H9 (cell line): ENCODE measurements around a stretch of chr2.

GRCh38 chr2:9495192-9495884 lies 21.0 kb downstream of the IAH1 start:
- PRO-cap: no peak

GRCh38 chr2:9631250-9631598 lies 427 bp upstream of the YWHAQ start:
- PRO-cap: bidirectional peak, plus-strand start at chr2:9631343, minus-strand start at chr2:9630969

DNA sequence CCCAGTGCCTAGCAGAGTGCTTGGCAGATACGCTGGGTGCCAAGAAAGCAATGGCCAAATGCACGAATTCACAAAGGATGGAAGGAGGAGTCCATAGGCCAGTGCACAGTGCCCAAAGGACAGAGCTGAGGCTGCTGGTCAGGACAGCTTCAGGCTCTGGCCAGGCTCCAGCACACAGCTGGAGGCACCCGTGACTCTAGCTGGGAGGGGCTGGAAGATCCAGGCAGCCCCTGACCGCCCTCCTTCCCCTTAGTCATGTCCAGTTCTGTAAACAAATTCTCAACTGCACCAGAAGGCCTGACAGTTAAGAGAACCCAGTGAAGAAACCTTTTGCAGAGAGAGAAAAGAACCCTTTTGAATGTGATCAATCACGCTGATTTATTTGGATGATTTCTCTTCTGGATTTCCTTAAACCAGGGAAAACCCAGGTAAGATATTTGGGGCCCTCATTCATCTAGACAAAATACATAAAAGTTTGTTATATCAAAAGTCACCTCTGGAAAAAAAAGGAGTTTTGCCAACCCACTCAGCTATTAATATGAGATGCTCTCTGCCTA lies 7.8 kb upstream of the YWHAQ start:
- PRO-cap: no peak

DNA sequence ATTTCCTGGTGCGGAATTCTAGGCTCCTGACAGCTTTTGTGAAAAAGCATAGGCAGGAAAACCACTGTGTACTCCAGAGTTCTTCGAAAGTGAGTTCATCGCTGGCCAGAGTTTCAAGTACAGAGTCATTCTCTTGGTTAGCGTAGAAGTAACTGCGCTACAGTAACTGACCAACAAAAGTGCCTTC lies 13.9 kb upstream of the YWHAQ start:
- PRO-cap: no peak

DNA sequence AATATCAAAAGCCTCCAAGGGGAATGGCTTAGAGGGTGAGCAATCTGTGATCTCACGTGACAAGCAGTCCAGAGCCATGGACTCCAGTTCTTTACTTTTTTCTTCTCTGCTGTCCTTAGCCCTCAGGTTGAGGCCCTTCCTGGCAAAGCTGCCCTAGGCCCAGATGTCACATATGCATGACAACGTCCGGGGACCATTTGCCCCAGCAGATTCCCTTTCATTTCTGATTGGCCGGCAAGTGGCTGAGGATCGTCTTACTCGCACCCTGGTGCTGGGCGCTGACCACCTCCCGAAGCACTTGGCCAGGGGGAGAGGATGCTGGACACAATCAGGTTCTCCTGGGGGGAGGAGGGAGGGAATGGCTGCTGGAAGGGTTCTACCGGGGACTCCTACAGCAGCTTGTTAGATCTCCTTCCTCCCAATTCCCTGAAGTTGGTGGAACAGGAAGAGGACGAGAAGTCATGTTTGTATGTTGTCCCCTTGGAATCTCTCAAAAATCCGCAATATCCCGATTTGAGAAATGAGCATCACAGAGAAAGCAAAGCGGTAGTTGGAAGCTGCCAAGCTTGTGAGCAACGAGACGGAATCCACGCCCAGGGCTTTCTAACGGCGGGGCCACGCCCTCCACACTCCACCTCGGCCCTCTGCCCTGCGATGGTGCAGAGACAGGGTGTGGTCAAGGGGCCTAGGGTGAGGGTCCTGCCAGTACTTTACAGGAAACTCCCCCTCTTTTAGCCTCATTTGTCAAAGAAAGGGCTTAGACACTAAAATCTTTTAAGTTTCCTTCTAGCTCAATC lies 61.8 kb upstream of the YWHAQ start:
- PRO-cap: no peak

GRCh38 chr2:9809494-9809943 lies 33.8 kb upstream of the TAF1B start:
- PRO-cap: no peak

- PRO-cap: no peak
Measured at GRCh38 chr2:9999411-9999742, 44.0 kb upstream of the KLF11 start.

DNA sequence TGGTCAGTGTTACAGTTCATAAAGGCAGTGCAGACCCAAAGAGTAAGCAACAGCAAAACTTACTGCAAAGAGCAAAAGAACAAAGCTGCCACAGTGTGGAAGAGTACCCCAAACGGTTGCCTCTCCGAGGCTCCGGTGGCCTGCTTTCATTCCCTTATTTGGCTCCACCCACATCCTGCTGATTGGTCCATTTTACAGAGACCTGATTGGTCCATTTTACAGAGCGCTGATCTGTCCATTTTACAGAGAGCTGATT lies 37.6 kb upstream of the KLF11 start:
- PRO-cap: no peak

DNA sequence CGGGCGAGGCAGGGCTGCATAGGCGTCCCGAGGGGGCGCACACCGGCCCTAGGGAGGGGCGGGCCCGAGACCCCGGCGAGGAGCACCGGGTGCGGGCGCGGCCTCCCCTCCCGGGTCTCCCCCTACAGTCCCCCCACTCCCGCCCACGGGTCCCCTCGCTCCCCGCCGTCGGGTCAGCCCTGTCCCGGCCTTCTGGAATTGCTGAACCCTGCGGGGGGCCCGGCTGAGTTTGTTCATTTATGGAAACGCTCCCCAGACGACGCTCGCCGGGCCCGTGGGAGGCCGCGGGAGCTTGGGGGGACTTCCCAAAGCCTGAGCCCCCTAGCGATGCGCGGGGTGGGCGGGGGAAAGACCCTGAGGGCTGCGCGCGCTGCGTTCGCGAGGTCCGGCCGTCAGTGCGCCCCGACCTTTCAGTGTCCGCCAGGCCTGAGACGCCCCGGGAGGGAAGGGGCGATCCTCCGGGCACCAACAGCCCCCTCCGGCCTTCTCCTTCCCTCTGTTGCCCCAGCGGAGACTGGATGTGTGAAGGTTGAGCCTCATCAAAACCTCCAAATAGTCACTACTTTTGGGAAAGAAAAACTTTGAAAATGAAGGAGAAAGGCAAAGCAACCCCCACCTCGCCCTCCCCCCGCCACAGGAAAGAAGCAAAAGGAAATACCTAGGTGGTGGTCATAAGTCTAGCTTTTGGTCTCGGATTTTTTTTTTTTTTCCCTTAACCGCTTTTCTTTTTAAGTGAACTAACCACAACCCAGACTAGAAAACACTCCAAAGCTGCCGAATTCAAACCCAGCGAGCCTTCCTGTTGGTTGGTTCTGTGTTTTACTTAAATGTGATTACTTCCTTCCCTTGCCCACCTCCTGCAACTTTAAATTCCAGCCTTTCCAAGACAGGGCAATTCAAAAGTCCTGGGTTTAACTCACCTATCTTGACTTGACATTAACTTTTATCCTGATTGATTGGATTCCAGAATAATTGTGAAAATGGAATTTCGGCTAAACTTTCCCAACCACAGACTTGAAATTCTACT lies 531 bp upstream of the CYS1 start:
- PRO-cap: no peak

- PRO-cap: no peak
Measured at GRCh38 chr2:10267566-10268263, 35.0 kb upstream of the HPCAL1 start.

DNA sequence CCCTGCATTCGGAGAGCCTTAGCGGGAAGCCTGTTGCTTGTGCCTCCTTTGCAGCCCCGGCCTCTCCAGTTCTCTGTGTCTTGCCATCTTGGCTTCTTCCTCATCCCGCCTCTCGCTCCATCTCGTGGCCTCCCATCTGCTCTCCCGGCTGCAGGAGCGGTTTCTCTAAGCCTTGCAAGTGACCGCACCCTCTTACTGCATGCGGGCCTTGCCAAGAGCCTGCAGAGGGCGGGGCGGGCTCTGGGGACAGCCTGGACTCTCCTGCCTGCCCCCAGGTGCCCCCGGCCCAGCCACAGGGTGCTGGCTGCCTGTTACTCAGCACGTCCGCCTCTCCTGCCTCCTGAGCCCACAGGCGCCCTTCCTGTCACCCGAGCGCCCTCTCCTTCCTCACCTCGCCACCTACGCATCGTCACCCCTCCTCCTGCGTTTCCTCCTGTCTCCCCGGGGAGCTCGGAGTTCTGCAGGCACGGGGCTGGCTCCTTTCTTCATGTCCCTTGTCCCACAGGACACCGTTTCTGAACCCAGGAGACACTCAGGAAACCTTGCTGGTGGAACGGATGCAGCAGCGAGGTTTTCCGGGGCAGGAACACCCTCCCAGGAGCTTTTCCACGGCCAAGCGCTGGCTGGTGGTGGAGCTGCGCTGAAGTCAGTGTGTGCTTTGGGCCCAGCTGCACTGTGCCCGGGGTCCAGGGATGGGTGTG lies 28.4 kb downstream of the HPCAL1 start:
- PRO-cap: no peak

GRCh38 chr2:10385680-10386264 lies 62.4 kb downstream of the ODC1 start:
- PRO-cap: no peak

DNA sequence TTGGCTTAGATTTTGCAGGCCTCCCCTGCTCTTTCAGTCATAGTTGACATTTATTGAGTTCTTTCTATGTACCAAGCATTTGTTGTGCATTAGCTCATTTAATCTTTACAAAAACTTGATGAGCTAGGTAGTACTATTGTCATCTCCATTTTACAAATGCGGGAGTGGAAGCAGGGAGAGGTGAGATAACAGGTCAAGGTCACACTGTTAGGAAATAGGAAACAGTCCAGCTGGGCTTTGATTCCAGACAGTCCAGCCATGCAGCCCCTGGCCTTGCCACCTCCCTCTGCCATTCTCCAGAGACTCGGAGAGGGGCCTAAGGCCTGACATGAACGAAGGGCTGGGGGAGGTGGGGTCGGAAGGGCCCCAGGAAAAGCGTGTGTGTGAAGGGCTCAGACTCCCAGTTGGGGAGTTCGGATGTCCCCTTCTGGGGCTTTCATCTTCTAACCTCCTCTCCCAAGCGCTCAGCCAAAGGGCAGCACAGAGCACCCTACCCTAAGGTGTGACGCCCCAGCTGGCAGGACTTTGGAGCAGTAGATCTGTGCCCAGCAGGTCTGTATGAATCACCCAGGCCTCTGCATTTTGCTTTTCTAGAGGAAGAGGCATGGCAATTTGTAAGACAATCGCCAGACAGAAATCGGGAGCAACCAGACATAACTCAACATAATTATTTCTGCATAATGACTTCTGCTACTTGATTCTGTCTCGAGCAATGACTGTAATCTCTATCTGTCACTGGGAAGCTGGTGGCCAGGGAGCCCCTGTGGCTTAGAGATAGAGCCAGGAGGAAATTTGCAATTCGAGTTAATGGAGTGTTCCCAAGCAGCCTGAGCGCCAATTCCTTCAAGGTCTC lies 55.4 kb downstream of the ODC1 start:
- PRO-cap: no peak

DNA sequence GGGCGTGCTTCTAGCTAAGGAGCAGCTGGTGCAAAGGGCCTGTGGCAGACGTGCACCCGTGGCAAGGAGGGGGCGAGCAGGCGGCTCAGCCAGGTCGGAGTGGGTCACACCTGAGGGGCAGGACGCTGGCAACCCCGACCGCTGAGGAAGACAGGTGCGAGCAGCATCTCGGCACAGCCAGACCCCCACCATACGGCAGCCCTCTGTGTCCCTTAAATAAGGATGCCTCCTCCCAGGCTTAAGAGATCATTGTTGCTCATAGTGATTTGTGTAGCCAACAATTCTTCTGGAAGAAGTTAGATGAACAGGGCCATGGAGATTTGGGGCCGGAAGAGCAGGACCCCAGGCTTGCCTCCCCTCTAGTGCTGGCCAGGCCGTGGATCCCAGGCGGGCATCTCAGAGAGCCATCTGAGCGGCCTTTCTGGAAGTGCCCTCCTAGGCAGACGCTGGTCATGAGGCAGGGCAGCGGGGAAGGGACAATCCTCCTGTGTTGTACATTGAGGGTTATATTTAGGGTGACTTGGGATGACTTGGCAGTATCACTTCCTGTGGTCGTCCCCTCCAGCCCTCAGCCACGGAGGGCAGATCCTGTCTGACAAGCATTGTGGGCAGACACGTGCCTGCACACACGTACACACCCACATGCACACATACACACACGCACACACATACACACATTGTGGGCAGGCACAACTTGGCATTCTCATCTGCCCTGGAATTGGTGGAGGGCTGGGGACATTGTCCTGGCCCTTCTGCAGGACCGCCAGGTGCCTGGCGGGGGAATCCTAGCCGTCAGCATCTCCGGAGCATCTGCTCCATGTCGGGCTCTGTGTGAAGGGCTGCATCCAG lies 47.8 kb downstream of the ODC1 start:
- PRO-cap: no peak

DNA sequence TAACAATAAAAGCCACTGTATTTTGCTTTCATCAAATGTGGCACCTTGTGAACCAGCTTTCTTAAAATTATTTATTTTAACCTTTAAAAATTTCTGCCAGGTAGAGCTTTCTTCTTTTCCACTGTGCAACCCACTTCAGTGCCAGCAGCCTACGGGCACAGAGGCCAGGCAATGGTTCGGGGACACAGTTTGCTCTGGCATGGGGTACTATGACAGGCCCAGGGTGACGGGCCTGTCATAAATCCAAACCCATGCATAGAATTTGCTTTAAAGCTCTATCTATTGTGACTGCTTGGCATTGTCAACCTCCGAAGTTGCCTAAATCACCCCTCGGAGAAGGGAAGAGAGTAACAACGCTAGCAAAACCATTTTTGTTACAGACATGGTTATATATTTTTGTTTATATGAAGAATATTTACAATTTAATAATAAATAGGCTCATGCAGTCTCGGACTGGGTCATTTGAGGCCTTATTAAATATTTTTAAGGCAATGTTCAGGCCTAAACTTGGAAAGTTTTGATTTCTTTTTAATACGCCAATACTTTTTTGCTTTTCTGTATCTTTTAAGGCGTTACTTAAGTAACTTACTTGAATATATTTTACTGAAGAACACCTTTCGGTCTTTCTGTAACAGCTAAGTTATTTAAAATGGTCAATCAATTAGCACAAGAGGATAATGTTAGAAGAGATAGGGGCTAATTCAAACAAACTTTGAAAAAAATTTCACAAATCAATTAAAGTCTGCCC lies 1.4 kb downstream of the ODC1 start:
- PRO-cap: no peak

- PRO-cap: no peak
Measured at GRCh38 chr2:10447398-10447846, 705 bp downstream of the ODC1 start.

DNA sequence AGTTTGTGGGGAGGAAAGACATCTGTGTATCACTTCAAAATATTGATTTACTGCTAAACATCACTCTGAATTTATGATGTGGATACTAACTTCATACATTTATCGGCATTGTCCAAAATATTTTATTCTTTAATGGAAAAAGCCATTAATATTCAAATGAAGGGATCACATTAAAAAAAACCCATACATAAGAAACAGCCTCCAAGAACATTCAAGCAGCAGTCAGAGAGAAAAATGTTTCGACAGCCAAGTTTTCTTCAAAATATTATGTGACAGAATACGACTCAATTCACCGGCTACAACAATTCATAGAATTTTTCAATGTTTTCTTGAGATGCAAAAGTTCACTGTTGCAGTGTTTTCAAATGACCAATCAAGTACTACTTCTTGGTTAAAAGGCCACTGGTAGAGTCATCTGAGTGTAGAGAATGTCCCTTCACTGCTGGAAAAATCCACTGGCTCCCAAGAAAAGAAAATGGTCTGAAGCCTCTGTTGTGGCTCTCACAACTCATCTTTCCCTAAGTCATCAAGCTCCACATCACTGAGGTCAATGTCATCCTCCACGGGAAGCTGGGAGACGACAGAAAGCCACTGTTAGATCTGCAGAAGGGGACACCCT lies 28.7 kb downstream of the PDIA6 start:
- PRO-cap: no peak

DNA sequence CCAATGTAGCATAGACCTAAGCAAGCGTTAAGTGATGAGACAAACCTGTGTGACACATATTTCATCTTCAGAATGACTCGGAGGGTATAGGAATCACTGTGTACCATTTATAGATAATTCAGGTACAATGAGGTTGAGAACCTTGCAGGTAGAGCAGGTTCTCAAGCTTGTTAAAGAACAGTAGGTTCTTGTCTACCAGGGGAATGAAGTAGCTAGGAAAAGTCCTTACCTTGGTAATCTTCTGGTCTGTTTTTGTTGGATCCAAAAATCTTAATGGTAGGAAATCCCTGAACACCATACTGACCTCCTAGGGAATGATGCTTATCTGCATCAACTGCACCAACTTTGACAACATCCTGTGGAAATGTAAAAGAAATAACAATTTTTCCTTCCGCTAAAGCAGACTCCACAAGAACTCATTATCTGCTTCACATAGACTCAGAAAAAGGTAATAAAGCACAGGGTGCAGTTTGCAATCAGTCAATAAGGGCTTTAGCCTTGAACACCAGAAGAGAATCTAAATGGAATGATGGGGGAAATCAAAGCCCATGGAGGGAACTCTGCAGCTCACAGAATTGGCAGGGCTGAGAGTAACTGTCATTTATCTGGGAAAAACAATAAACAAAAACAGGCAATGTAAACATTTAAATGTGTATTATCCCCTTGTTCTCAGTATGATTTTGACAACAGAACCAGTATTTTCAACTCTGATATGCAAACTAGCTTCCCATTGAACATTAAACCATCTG lies 15.6 kb downstream of the PDIA6 start:
- PRO-cap: no peak

DNA sequence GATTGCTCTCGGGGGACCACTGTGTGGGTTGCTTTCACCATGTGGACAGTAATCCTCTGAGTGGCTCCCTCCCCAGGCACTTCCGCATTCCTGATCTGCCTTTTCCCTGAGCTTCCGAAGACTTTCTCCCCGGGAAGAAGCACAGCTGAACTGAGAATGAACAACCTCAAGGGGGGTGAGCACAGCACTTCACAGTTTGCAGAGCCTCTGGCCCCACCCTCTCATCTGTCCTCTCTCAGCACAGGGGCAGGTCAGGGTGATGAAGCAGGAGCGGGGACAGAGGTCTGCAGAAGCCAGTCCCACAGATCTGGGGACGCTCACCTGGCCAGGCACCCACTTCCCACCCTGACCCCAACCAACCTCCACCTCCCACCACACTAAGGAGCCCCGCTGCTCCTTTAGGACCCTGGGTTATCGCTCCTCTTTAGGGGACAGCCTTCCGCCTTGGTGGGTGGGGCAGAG lies 11.3 kb upstream of the C2orf50 start:
- PRO-cap: no peak

GRCh38 chr2:11155776-11156167 lies 505 bp downstream of the SLC66A3 start:
- PRO-cap: no peak